Trachea (tissue), 1 donor: ENCODE measurements around the gene CPNE9.

- PRO-cap: no peak
These were observed 26.1 kb upstream of the ARL8B start for GRCh38 chr3:5095858-5096428.

DNA sequence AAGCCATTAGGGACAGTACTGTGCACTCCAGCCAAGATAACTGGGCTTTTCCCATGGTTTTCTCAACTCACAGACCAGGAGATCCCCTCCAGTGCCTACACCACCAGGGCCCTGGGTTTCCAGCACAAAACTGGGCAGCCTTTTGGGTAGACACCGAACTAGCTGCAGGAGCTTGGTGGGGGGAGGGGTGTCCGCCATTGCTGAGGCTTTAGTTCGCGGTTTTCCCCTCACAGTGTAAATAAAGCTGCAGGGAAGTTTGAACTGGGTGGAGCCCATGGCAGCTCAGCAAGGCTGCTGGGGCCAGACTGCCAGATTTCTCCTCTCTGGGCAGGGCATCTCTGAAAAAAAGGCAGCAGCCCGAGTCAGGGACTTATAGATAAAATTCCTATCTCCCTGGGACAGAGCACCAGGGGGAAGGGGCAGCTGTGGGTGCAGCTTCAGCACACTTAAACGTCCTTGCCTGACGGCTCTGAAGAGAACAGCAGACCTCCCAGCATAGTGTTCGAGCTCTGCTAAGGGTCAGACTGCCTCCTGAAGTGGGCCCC lies 129.5 kb upstream of the LMCD1 start:
- PRO-cap: no peak

- PRO-cap: unidirectional peak, plus-strand start at chr3:8417209
These were observed 84.7 kb upstream of the LMCD1 start for GRCh38 chr3:8416932-8417295.

GRCh38 chr3:8503415-8503898 lies 1.8 kb downstream of the LMCD1 start:
- PRO-cap: no peak

- PRO-cap: no peak
These were observed 63.8 kb downstream of the SSUH2 start for GRCh38 chr3:8580733-8581288.

GRCh38 chr3:8651877-8652390 lies 7.3 kb upstream of the SSUH2 start:
- PRO-cap: no peak

DNA sequence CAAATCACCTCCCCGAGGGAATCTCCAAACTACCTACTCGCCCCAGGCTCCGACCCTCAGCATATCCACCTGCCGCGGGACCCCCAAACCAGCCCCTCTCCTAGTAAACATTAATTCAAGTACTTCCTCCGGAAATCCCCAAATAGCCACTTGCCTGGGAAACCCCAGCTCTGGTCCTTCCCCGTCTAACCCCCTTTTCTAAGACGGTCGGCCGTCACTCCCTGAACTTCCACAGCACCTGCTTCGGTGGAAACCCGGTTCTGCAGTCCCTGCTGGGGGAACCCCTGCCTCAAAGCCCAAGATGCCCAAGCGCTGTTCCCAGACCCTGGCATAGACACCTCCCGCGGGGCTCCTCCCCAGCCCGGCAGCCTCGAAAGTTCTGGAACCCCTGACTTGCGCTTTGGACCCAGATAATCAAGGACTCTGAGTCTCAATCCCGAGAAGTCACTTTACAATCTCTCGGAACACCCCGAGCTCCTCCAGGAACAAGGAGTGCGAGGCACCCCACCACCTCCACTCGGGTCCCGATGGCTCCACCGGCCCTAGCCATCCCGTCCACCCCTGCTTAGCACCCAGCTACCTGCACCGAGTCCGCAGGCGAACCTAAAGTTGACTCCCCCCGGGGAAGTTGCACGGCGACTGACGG lies 639 bp downstream of the OXTR start:
- PRO-cap: no peak

DNA sequence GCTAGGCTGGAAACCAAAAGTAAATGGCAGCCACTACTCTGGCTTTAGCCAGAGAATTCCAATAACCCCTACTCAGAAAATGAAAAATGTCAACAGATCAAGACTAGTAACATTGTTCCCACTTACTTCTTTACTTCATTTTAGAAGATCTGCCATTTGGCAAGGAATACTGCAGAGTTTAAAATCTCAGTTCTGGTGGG lies 58.4 kb downstream of the RAD18 start:
- PRO-cap: no peak

GRCh38 chr3:8981567-8982107 lies 18.4 kb upstream of the RAD18 start:
- PRO-cap: no peak

DNA sequence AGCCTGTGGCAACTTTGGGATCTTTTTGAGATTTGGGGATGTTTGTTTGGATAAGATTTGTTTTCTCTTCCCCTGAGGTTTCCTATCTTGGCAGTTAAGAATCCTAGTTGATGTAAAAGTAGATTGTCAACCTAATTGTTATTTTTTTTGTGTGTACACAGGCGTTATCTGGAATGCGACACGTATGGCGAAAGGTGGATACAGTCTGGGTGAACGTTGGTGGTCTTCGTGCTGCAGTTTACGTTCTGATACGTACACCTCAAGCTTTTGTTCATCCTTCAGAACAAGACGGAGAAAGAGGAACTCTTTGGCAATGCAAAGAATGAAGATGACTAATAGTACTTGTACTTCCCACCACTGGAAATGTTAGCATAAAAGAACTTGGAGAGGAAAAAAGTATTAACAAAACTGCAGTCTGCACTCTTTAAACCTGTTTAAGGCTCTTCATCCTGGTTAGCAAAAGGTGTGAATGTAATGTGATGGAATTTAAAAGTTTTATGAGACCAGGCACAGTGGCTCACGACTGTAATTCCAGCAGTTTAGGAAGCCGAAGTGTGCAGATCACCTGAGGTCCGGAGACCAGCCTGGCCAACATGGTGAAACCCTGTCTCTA lies 12.9 kb upstream of the SETD5 start:
- PRO-cap: no peak

- PRO-cap: bidirectional peak, plus-strand start at chr3:9422935, minus-strand start at chr3:9422807; bidirectional peak, plus-strand start at chr3:9423139, minus-strand start at chr3:9422972
These were observed 25.3 kb downstream of the SETD5 start for GRCh38 chr3:9422459-9423449.

GRCh38 chr3:9458086-9459461 lies 61.2 kb downstream of the SETD5 start:
- PRO-cap: no peak

GRCh38 chr3:9460173-9461063 lies 63.0 kb downstream of the SETD5 start:
- PRO-cap: no peak

DNA sequence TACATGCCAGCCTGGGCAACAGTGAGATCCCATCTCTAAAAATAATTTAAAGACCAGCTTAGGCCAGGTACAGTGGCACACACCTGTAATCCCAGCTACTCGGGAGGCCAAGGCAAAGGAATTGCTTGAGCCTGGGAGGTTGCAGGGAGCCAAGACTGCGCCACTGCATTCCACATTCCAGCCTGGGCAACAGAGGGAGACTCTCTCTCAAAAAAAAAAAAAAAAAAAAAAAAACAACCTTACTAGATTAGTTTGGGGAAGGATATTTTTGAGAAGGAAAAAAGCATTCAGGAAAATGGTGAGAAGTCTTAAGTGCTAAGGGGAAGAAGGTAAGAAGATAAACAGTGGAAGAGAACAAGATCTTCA lies 69.6 kb downstream of the SETD5 start:
- PRO-cap: no peak

DNA sequence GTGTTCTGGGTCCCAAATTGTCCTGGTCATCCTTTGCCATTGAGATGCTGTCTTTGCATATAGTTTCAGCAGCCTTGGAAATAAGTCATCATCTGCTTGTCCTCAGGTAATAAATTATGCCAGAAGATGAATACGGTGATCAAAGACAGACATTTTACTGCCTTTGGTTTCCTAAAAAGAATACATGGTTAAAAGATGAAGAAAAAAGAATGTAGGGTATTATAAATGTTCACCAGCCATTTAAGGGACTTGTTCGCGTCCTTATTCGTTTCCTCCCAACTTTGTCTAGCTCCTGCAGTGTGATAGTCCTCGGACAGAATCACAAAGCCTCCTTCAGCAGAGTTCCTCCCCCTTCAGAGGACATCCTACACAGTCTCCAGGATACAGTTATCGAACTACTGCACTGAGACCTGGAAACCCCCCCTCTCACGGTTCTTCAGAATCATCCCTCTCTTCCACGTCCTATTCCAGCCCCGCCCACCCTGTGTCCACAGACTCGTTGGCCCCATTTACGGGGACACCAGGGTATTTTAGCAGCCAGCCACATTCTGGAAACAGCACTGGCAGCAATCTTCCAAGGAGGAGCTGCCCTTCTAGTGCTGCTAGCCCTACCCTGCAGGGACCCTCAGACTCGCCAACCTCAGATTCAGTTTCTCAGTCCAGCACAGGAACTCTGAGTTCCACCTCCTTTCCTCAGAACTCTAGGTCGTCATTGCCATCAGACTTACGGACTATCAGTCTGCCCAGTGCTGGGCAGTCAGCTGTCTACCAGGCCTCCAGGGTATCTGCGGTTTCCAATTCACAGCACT lies 78.0 kb downstream of the SETD5 start:
- PRO-cap: no peak

GRCh38 chr3:9703593-9704288 lies at the start of gene CPNE9:
Gene CPNE9, plus strand, starts transcription at chr3:9703833.
- PRO-cap: no peak

GRCh38 chr3:9779699-9780959 lies 10.4 kb upstream of the CAMK1 start:
- PRO-cap: no peak

GRCh38 chr3:9810833-9811267 lies 788 bp downstream of the TTLL3 start:
- PRO-cap: no peak

DNA sequence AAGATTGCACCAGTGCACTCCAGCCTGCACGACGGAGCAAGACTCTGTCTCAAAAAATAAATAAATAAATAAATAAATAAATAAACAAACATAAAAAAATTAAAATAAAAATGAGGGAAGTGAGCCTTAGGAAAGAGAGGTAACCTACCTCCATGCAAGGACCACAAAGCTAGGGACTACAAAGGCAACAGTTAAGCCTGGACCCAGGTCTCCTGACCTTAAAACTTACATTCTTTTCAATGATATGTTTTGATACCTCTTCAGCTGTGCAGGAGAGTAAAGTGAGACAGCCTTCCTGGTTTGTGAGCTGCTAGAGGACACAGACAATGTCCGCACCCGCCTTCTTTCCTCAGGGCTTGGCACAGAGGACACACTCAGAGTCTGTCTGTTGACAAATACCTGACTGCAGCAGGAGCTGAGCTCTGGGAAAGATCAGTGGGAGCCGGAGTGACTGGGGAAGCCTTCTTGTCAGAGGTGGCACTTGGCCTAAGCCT lies 3.5 kb upstream of the IL17RC start:
- PRO-cap: unidirectional peak, plus-strand start at position 435 of the sequence

- PRO-cap: no peak
These were observed 803 bp downstream of the CRELD1 start for GRCh38 chr3:9934447-9934826.